Peritoneum (tissue), 1 donor: ENCODE data around the gene UGCG.

DNA sequence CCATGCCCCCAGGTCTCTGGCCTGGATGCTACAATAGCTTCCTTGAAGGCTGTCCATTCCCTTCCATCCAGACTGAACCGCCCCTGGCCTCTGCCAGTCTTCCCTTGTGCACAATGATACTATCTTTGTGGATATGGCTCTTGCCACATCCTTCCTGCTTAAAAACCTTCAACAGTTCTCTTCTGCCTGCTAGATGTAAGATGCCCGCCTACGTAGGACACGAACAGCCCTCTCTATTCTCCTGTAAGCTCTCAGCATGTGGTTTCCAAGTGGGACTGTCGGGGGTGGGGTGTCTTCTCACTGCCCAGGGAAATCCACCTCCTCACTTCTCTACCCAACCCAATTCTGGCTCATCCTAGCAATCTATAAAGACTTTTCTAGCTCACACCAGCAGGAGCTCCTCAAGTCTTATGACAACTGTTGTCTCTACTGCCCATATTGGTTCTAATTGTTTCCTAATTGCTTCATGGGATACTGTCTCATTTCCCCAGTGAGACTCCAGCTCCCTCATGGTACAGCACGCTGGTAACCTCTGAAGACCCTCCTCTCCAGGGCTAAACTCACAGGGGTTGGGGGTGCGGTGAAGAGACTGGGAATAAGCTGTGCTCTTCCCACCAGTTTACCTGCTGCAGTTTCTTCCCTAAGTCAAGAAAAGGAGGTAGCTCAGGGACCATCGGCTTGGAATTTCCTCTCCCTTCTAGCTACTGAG lies 50.3 kb downstream of the PTPN3 start:
- PRO-cap: no peak

DNA sequence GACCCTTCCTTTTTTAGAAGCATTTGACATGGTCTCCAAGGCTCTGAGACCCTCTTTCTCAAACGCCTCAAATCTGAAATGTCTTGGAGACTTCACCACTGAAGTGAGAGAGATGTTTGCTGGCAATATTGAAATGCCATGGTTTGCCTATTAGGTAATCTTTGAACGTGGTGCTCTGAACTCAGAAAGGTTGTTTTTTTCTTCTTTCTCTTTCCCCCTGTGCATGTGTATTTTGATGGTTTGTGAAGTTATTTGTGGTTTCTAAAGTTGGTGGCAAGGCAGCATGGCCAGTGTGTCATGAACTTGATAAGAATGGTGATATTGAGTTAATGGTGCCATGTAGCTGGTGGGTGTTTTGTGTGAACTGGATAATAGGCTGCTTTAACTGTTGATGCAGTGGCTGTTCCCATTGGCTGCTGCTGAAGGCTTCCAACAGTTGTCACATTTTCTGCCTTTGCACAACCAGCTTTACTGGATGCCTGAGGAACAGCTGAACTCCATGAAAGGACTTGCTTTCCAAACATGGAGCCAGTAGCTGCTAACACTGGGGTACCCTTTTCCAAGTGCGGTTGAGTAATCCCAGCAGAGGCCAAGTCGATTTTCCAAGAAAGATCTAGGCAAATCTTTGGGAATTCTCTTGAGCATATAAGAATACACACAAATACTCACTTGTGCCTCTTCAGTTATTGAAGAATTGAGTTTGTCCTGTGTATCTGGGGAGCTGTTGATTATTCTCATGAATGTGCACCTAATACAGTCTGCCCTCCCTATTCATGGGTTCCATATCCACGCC lies 1.8 kb downstream of the PALM2AKAP2 start:
- PRO-cap: no peak

DNA sequence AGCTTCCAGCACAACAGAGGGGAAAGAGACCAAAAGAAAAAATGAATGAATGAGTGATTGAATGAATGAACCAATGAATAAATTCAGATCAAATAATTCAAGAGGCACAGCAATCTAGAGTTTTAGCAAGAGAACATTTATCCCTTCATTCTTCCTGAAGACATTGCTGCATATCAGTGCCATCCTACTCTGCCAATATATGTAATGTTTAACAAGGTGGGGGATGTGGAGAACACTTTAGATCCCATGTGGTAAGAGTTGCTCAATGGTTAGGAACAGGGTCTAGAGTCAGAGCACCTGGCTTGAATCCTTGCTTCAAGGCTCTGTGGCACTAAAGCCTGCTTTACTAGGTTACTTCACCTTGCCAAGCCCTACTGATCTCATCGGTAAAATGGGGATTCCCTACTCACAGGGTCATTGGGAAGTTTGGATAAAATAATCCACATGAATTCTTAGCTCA lies 142.6 kb downstream of the PALM2AKAP2 start:
- PRO-cap: no peak

- PRO-cap: no peak
These were observed 171.1 kb downstream of the PALM2AKAP2 start for GRCh38 chr9:109950893-109951653.

DNA sequence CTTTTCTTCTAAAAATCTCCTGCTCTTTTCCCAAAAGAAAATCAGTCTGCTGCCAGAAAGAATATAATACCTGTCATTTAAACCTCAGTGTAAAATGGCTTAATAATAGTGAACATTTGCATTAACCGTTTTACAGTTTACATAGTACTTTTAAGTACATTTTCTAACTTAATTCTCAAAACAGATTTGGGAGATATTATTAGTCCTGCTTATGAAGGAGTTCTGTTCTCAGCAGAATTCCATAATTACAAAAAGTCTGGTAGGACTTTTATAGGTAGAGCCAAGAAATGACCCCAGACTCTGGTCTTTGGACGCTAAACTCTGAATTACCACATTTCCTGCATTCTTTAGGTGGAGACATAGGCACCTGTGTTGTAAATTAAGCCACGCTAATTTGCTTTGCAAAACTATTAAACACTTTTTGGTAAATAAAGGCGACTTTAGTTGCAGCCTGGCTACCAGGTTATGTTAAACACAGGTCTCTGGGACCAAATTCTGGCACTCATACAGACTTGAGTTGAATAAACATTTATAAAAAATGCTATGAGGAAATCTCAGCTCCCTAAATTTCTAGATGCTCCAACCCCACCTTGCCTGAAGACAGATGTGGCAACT lies 77.8 kb downstream of the C9orf152 start:
- PRO-cap: no peak

GRCh38 chr9:110136088-110137242 lies 71.5 kb downstream of the C9orf152 start:
- PRO-cap: no peak

DNA sequence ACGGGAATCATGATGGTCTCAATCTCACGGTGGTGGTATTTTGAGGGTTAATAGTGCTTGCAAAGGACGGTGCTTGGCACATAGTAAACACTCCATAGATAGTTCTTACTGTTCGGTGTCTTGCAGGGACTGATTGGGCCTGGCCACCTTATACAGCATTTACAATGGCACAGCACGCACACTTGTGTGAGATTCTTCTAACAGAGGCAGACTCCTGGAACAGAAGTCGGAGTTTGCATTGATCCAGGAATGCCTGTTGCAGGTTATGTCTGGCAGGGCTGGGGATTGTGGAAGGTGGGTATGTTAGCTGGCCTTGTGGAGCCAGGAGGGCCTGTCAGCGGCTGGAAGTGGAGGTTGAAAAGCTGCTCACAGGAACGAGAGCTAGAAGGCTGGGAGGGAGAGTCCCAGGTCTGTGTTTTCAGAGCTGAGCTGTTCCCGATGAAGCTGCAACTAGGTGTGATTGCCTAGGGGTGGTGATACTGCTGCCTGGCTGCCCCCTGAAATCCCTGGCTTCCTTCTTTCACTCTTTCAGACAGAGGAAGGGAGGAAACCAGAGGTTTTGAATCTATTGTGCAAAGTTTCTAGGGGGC lies 1.0 kb upstream of the TXN start:
- PRO-cap: no peak

GRCh38 chr9:110407802-110408443 lies 70.3 kb upstream of the TXNDC8 start:
- PRO-cap: no peak

DNA sequence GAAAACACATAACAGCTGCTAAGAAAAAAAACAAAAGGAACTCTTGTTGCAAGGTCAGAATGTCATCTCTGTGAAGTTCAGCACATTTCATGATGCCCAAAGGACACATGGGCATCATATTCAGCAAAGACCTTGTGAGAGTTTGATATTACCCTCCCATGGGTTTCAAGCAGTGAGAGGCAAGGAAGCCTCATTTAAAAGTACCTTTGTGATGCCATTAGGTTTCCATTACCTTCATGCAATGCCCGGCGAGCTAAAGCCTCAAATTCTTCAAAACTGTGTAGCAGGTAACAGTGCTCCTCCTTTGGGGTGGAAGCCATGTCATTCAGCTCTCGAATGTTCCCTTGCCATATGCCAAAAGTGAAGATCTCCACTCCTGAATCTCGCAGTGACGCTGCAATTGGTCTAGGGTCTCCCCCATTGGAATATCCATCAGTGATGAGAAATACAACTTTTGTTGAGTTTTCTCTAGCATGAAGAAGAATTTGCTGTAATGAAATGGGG lies 29.9 kb downstream of the SVEP1 start:
- PRO-cap: no peak

DNA sequence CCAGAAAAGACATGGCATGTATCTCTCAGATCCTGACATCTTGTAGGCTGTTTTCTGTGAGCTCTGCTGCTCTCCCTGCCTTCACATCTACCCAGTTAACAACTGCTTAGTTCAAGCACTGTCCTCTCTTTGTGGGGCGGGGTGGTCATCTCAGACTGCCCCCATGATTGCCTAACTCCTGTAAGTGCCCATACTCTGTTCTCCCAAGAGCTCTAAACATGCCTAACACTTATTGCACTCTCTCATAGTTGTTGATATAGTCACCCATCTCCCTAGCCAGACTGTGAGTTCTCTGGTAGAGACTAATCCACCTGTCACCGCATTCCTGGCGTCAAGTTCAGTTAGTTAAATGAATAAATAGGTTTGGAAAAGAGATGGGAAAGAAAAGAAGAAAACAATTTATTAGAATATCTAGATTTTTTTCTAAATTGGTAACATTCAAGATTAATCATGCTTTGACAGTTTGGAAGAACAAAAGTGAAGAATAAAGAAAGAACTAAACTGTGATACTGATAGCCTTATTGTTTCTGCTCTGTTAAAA lies 18.3 kb upstream of the MUSK start:
- PRO-cap: no peak

DNA sequence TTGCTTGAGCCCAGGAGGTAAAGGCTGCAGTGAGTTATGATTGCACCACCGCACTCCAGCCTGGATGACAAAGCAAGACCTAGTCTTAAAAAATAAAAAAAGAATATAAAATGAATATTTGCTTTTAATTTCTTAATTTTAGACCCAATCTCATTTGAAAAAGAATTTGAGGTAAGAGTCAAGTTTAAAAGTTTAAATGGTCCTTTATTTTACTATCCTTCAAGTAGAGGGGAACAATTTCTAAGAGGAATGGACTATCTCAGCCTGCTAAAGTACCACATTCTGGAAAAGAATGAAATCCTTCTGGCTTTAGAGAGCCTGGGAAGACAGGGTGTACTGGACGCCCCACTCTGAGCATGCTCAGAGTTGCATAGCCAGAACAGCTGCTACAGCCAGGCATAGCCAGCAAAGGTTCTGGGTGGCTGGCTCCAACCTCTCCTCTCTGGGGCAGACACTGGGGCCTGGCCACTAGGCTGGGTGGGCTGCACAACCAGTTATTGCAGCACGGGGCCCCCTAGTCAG lies 143.3 kb downstream of the LPAR1 start:
- PRO-cap: no peak

GRCh38 chr9:111462906-111463614 lies 21.1 kb downstream of the ECPAS start:
- PRO-cap: no peak

DNA sequence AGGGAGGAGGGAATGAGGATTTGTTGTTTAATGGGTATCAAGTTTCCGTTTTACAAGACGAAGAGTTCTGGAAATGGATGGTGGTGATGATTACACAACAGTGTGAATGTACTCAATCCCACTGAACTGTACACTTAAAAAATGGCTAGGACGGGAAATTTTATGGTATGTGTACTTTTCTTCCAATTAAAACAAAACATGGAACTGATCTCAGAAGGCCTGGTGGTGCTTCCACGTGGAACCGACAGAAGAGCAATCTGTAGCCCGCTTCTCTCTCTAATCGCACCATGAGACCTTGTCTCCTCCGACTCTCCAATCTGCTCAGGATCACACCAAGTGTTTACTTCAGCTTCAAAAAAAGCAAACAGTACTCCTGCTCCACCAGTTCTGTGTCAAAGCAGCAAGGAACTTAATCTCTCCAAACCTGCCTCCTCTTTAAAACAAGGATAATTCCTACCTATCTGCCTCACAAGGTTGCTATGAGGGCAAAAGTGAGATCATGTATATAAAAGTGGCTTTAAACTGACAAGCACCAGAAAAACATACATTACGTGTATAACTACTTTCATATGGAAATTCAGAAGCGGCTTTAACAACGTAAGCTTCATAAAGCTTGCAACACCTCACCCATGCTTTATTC lies 2.1 kb downstream of the ECPAS start:
- PRO-cap: no peak

DNA sequence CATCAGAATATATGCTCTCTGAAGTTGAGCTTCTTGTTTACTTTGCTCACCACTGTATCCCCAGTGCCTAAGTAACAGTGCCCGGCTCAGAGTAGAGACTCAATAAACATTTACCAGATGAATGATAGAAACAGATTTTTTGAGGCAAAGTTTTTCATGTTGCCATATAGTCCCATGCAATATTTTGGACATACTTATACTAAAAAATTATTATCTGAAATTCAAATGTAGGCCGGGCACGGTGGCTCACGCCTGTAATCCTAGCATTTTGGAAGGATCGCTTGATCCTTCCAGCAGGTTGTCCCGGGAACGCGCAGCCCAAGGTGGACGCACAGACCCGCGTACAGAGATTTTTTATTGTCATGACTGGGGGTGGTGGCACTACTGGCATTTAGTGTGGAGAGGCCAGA lies 794 bp upstream of the DNAJC25 start:
- PRO-cap: no peak

DNA sequence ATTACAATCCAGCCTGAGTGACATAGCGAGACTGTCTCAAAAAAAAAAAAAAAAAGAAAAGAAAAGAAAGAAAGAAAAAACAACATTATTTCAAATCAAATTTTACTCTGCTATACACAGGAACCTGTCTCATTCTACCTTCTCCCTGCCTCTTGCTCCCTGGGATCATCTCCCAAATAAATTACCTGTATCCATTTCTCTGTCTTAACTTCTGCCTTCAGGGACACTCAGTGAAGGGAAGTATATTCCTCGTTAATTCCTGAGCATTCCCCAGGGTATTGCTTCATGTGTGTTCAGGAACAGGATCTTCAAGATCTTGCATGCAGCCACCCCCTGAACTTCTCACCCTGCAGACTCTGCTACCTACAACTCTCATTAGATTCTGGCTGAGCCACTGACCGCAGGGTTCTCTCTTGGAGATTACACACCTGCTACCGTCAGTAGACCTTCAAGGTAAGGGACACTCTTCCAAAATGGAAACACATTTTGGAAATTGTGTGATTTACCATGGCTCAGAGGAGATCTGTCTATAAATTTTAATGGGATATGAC lies 39.1 kb upstream of the UGCG start:
- PRO-cap: no peak

GRCh38 chr9:111895961-111896913 lies at the start of gene UGCG:
Gene UGCG, plus strand, starts transcription at chr9:111896814.
- PRO-cap: bidirectional peak, plus-strand start at chr9:111896814, minus-strand start at chr9:111896664

- PRO-cap: no peak
These were observed 314 bp downstream of the UGCG start for GRCh38 chr9:111896914-111897341.

- PRO-cap: no peak
These were observed 12.9 kb downstream of the UGCG start for GRCh38 chr9:111909197-111910190.

- PRO-cap: no peak
These were observed 105.9 kb downstream of the UGCG start for GRCh38 chr9:112002450-112002901.

- PRO-cap: no peak
These were observed 47.4 kb upstream of the SUSD1 start for GRCh38 chr9:112222408-112222995.